ENCODE measurements around the genes PLXND1, CPNE4 and NPHP3.

GRCh38 chr3:129162660-129163827 lies 2.2 kb upstream of the ISY1 start:
- PRO-cap = no peak
- RAMPAGE, long total RNA, 3 experiments = no peak in any of the 3 experiments

GRCh38 chr3:129365191-129365675 lies 49.1 kb upstream of the H1-10 start:
- PRO-cap = no peak
- RAMPAGE, long total RNA, 3 experiments = start-site peak on the minus strand in 1 of 3 experiments, at chr3:129365458-129365474 at its widest, 11 reads per replicate

DNA sequence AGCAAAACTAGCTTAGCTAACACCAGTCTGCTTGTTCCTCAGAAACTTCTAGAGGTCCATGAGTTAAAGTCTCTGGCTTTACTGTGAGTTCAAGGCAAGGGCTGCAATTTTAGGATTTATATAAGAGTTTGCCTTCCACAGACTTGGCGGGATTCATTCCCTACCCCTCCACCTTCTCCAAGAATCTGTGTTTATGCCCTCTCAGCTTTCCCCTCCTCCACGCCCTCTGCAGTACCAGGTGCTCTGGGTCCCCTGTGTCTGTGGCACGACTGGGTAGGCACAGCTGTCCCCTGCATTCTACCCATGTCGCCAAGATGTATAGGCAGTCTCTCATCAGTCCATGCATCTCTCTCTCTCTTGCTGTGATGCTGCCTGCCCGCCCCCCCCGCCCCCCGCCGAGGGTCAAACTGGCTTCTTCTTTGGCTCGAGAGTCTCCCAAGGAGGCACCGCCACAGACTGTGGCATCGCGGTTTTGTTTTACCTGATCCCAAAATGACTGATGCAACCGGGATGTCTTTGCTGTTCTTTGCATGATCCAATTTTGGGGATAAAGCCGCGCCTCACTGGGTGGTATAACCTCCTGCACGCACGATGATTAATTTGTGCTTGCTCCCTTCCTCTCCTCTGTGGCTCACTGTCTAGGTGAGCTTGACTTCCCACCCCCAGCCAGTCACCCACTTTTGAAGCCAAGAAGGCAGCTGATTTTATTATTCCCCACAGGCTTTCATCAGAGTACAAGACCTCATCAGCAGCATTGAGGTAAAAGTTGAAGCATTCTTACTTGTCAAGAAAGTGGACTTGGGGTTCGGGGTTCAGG lies 43.7 kb downstream of the EFCAB12 start:
- PRO-cap = no peak
- RAMPAGE, long total RNA, 3 experiments = no peak in any of the 3 experiments

- PRO-cap = no peak
- RAMPAGE, long total RNA, 3 experiments = no peak in any of the 3 experiments
Observed at GRCh38 chr3:129413554-129414502, 14.6 kb downstream of the EFCAB12 start.

DNA sequence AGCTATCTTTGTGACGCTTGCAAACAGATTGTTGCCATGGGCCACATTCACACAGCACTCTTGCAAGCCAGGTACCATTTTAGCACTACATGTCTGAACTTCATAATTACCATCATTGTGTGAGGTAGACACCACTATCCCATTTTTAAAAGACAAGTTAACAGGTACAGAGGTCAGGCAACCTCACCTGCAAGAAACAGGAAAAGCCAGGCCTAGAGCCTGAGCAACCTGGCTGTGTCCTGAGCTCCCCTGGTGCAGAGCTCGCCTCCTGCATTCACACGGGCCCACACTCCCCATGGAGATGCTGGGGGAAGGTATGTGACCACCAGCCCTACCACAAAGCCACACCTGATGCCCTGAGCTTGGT lies 1.1 kb upstream of the EFCAB12 start:
- PRO-cap = no peak
- RAMPAGE, long total RNA, 3 experiments = no peak in any of the 3 experiments

GRCh38 chr3:129449759-129450199 lies 9.8 kb downstream of the IFT122 start:
- PRO-cap = no peak
- RAMPAGE, long total RNA, 3 experiments = no peak in any of the 3 experiments

DNA sequence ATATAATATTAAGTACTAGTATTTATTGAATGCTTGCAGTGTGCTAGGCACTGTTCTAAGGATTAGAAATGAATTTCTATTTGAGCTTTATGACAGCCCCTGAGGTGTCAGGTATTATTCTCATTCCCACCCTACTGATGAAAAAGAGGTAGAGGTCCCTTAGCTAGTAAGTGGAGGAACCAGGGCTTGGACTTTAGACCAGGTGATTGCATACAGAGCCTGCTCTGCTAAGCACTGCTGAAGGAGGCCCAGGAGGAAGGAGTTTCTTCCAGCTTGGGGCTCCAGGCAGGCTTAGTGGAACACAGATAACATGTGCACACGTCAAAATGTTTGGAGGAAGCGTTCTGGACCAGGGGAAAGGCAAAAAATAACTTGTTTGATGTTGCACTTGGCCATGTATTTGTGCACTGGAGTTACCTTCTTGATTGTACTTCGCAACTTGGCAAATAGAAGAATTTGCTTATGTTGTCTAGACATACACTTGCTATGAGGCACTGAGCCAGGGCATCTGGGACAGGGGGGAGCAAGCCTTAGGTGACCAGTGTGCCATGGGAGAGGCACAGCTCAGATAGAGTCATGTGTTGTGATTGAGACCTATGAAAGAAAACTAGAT lies 22.4 kb downstream of the IFT122 start:
- PRO-cap = no peak
- RAMPAGE, long total RNA, 3 experiments = no peak in any of the 3 experiments

DNA sequence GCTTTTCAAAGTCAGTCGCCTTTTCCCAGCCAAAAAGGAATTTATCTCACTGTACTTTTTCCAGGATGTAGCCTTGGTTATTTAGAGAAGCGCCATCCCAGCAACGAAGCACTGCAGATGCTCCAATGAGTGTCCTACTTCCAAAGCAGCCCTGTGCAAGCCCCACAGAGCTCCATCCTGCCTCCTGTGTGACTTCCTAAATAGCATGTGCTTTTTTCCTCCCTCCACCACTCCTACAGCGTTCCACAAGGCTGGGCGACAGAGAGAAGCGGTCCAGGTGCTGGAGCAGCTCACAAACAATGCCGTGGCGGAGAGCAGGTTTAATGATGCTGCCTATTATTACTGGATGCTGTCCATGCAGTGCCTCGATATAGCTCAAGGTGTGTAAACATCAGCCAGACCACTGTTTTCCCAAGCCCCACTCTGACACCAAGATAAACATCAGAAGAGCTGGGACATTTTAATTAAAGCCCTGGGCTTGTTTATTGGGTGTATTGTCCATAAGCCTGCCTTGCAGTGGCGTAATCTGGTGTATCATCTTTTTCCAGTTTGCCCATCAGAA lies 22.2 kb upstream of the RHO start:
- PRO-cap = no peak
- RAMPAGE, long total RNA, 3 experiments = no peak in any of the 3 experiments

GRCh38 chr3:129567562-129567971 lies 24.6 kb downstream of the H1-8 start:
- PRO-cap = no peak
- RAMPAGE, long total RNA, 3 experiments = no peak in any of the 3 experiments

DNA sequence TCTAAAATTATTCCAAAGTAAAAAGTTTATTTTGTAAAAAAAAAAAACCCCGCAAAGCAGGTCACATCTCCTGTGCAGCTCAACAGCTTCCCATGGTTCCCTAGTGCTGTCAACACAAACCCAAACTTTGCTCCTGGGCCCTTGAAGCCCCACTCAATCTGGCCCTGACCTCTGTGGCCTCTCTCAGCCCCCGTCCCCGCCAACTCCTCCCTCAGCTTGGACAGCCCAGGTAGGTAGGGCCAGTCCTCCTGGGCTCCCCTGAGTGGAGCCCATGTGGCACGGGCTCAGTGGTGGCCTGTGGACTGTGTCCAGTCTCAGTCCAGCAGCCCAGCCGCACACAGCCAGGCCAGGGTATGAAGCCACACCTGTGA lies 11.7 kb downstream of the PLXND1 start:
- PRO-cap = no peak
- RAMPAGE, long total RNA, 3 experiments = no peak in any of the 3 experiments

DNA sequence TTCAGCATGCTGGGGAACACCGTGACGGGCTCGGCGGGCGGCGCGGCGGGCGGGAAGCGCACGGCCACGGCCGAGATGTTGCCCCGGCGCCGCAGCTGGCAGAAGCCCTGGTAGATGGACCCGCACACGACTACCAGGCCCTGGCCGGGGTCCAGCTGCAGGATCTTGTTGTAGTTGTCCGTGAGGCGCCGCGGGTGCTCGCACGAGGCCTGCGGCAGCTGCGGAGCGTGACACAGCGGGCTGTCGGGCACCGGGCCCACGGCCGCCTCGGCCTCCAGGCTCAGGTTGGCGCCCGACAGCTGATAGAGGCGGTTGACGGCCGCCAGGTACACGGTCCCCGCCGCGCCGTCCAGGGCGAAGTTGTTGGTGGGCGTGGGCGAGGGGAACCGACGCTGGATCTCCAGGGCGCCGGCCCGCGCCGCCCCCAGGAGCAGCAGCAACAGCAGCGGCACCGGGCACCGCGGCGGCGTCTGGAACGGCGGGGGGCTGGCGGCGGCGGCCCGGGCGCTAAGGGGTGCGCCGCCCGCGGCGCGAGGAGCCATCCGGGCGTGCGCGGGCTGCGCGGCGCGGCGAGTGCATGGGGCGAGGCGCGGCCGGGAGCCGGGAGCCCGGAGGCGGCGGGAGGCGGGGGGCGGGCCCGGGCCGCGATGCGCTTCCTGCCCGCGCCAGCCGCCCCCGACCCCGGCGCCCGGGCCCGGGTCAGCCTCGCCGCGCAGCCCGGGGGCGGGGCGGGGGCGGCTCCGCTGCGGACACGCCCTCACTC lies at the start of gene PLXND1:
Gene PLXND1, minus strand, starts transcription at position 579 of the 763 bp plus-strand sequence.
- PRO-cap = bidirectional peak, plus-strand start at position 305 of the sequence, minus-strand start at position 167 of the sequence; bidirectional peak, plus-strand start outside the sequence, minus-strand start at position 678 of the sequence
- RAMPAGE, long total RNA, 3 experiments = no peak in any of the 3 experiments

GRCh38 chr3:129775959-129776465 lies 117.5 kb downstream of the TMCC1 start:
- PRO-cap = no peak
- RAMPAGE, long total RNA, 3 experiments = no peak in any of the 3 experiments

GRCh38 chr3:129880194-129880615 lies 13.3 kb downstream of the TMCC1 start:
- PRO-cap = no peak
- RAMPAGE, long total RNA, 3 experiments = no peak in any of the 3 experiments

GRCh38 chr3:129908118-129908919 lies 14.8 kb upstream of the TMCC1 start:
- PRO-cap = no peak
- RAMPAGE, long total RNA, 3 experiments = no peak in any of the 3 experiments

DNA sequence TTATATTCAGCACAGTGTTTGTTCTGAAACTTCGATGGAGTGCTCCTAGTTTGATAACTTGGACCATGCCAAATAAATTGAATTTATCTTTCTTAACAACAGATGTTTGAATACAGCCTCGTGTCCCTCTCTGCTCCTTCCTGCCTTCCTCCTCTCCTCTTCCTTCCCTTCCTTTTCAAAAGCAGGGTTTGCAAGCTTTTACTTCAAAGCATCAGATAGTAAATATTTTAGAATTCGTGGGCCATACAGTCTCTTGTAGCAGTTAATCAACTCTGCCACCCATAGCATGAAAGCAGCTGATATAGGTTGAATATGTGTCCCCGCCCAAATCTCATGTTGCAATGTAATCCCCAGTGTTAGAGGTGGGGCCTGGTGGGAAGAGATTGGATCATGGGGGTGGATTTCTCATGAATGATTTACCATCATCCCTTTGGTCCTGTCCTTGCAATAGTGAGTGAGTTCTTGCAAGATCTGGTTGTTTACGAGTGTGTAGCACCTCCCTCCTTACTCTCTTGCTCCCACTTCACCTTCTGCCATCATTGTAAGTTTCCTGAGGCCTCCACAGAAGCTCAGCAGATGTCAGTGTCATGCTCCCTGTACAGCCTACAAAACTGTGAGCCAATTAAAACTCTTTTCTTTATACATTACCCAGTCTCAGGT lies 102.6 kb downstream of the ALG1L2 start:
- PRO-cap = no peak
- RAMPAGE, long total RNA, 3 experiments = no peak in any of the 3 experiments

- PRO-cap = no peak
- RAMPAGE, long total RNA, 3 experiments = no peak in any of the 3 experiments
Observed at GRCh38 chr3:131081480-131081836, 54.8 kb downstream of the NEK11 start.

- PRO-cap = no peak
- RAMPAGE, long total RNA, 3 experiments = no peak in any of the 3 experiments
Observed at GRCh38 chr3:132033907-132035363, at the start of gene CPNE4. TSS of gene CPNE4 (minus strand) at chr3:132035014.

GRCh38 chr3:132228894-132229258 lies 88.3 kb upstream of the ACP3 start:
- PRO-cap = no peak
- RAMPAGE, long total RNA, 3 experiments = no peak in any of the 3 experiments

GRCh38 chr3:132721368-132722691 lies at the start of gene NPHP3:
TSS of gene NPHP3 (minus strand) at chr3:132722409.
- PRO-cap = unidirectional peak, plus-strand start at chr3:132721885; unidirectional peak, minus-strand start at chr3:132722378
- RAMPAGE, long total RNA, 3 experiments = no peak in any of the 3 experiments

- PRO-cap = no peak
- RAMPAGE, long total RNA, 3 experiments = no peak in any of the 3 experiments
Observed at GRCh38 chr3:132951939-132952264, 86.3 kb upstream of the TMEM108 start.

Data from subcutaneous adipose tissue (tissue), 3 donors.